Psoas muscle (tissue), 2 donors: ENCODE results near the gene ALLC.

- PRO-cap, 2 experiments: no peak in any of the 2 experiments
These were observed at the start of gene ALLC for GRCh38 chr2:3657962-3658328. TSS of gene ALLC (plus strand) at chr2:3658200.

- PRO-cap, 2 experiments: no peak in any of the 2 experiments
These were observed 155.8 kb downstream of the DCDC2C start for GRCh38 chr2:3859230-3859471.

DNA sequence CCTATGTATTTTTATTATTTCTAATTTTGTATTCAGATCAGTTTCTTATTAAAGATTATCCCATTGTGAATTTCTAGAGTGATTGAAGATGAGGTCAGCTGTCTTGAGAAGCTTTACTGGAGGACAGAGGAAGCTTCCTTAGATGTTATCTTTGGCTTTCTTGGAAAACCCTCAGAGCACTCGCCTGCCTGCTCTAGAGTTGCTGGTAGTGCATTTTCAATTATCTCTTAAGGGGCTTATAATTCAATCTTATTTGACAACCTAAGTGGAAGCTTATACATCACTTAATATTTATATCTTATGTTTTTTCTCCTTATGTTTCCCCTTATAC, 429.5 kb downstream of the DCDC2C start:
- PRO-cap, 2 experiments: no peak in any of the 2 experiments

GRCh38 chr2:4135824-4136121, 432.4 kb downstream of the DCDC2C start:
- PRO-cap, 2 experiments: no peak in any of the 2 experiments

- PRO-cap, 2 experiments: no peak in any of the 2 experiments
These were observed 5.1 kb downstream of the SOX11 start for GRCh38 chr2:5696935-5698033.

GRCh38 chr2:6069284-6069785, 377.2 kb downstream of the SOX11 start:
- PRO-cap, 2 experiments: no peak in any of the 2 experiments

DNA sequence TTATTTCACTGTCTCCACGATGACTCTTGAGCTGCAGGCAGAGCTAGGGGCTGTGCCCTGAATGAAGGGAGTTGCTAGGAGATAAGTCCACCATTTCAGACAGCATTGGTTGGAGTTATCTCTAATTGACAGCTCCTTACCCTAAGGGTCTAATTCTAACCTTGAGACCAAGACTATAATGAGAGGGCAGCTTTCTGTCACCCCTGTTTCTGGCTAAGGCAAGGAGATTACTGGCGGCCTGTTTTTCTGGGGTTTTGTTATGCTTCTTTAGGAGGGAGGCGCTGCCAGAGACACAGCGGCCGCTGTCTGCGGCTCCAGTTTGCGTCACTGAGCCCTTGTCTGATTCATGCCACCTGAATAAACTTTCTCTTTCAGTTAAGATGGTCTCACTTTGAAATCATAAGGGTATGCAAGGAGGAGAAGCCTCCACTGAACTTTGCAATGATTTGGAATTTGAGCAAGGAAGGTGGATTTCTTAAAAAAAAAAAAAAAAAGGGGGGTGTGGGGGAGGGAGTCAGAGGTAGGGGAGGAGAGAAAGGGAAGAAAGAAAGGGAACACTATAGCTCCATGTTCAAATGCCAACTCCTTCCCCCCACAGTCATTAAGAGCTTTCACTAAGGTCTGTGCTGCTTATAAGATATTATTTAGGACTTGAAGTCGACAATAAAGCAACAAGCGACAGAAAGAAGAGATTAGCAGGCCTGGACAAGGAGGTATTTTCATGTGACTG, 381.6 kb downstream of the SOX11 start:
- PRO-cap, 2 experiments: no peak in any of the 2 experiments

GRCh38 chr2:6186409-6187366, 494.5 kb downstream of the SOX11 start:
- PRO-cap, 2 experiments: no peak in any of the 2 experiments

GRCh38 chr2:6812998-6813611, 52.6 kb downstream of the CMPK2 start:
- PRO-cap, 2 experiments: no peak in any of the 2 experiments

DNA sequence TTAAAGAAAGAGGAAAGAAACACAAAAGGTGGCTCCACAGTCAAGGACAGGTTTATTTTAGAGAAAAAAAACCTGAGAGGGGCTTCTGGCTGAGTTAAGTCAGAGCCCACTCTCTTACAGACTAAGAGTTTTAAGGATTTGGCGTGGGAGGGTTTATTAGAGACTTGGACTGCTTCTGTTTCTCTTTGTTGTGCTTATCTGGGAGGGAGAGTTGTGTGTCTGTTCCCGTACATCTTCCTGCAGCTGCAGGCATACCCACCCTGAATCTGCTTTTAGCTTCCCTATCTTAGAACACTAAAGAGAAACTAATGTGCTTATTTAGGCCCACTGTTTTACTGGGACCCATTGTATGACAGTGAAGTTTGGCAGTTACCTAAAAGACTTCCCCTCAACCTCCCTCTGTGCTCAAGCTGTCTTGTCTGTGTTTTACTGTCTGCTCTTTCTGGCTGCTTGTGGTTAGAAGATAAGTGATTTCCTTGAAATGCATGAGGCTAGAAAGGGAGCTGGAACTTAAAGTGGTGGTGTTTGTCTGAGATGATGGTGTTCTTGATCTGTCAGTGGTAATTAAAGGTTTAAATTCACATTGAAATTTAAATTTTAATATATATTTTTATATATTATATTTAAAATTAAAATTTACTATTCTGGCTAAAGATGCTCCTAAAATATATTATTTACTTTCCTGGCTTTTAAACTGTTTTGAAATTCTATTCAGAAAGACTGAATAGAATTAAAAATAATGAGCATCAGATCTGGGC, 2.8 kb downstream of the RSAD2 start:
- PRO-cap, 2 experiments: no peak in any of the 2 experiments

- PRO-cap, 2 experiments: no peak in any of the 2 experiments
These were observed 5.9 kb downstream of the RSAD2 start for GRCh38 chr2:6883444-6883844.

DNA sequence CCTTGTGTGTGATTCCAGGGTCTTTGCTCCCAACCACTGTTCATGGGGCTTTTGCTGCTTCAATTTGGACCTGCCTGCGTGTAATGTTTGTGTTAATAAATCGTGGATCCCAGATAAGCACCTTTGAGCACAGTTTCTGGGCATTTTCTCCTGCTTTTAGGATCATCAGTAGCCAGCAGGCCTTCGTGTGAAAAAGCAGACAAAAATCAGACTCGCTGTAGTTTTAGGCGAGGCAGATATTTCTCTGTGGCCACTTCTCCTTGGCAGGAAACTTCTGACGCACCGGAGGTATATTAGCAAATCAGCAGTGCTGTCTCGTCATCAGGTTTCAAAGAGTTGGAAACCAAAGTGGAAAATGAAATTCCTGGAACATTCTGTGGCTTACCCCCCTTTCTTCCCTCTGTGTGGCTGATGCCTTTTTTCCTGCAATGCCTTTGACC, 93.1 kb downstream of the RNF144A start:
- PRO-cap, 2 experiments: no peak in any of the 2 experiments

DNA sequence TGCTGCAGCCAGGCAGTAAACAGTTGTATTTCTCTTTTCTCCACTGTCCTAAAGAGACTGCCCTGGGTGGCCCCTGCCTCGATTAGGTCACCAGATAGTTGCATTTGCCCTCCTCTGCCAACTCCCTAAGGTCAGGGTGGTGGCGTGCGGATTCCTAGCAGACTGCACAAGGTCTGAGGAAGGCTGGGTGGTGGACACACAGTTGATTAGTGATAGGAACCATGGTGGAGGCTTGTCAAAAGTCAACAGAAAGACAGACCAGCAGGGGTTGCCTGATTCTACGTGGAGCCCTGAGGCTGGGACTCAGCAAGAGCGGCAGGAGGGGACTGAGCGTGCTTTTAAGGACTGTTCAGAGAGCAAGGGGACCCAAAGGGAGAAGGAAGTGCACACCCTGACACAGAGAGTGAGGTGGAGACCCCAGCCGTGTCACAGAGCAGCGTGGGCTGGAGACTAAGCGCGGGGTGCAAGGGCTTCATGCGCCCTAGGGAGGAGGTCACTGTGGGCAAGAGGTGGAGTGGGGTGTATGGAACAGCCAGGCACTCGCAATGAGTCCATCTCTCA, 513.2 kb downstream of the RNF144A start:
- PRO-cap, 2 experiments: no peak in any of the 2 experiments

DNA sequence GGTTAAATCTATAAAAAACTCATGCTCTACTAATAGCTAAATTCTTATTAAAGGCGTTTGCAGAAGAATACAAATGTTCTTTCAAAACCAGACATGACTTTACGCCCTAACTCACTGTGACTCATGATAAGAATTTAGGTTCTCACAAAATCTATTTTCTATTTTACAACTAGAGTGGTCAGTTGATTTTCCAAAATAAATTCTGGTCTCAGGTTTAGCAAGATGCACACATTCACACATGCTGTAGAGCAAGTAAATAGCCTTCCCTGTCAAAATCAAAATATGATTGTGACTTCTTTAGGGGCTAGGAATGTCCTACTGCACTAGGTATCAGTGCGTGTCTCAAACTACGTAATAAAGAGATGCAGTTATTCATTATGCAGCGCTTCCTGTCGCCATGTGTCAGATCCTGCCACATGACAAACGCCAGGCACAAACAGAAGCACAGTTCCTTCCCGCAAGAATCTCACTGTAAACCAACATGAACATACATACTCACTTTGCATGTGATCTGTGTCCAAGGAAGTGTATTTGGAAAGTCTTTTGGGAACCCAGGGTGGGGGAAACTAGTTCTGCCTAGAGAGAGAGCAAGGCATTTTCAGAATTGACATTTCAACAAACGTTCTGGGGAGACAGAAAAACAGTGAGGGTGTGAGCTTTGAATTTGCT, 599.8 kb downstream of the RNF144A start:
- PRO-cap, 2 experiments: no peak in any of the 2 experiments

- PRO-cap, 2 experiments: no peak in any of the 2 experiments
These were observed 646.7 kb downstream of the RNF144A start for GRCh38 chr2:7563808-7564322.

- PRO-cap, 2 experiments: no peak in any of the 2 experiments
These were observed 623.1 kb upstream of the ID2 start for GRCh38 chr2:8058801-8059101.

- PRO-cap, 2 experiments: no peak in any of the 2 experiments
These were observed 559.2 kb upstream of the ID2 start for GRCh38 chr2:8122592-8123052.

DNA sequence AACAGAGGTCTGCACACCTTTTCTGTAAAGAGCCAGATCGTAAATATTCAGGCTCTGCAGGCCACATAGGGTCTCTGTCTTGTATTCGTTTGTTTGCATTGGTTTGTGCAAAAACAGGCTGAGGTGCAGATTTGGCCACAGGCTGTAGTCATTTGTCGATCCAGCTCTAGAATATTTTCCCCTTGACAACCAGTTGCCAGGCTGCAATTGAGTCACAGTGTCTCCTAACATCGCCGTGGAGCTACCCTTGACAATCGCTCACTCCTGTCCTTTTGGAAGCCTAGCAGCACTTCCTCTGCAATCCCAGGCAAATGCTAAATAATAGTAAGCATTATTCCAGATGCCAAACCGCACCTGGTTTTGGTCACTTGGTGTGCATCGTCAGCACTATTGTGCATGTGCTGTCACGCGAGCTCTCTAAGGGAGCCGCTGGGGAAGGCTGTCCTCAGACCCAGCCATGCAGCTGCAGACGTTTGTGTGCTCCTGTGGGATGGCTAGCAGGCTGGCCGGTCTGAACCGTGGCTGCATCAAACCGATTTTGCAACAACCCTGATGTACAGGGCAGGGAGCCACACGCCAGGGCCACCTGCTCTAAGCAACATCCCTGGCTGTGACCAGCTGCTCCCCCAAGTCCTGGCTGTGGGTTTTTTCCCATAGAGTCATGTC, 549.5 kb upstream of the ID2 start:
- PRO-cap, 2 experiments: no peak in any of the 2 experiments

- PRO-cap, 2 experiments: no peak in any of the 2 experiments
These were observed 267.8 kb upstream of the ID2 start for GRCh38 chr2:8413955-8414534.

- PRO-cap, 2 experiments: no peak in any of the 2 experiments
These were observed 243.3 kb upstream of the ID2 start for GRCh38 chr2:8438585-8438890.